Foreskin keratinocyte (primary cell): ENCODE measurements around the genes NKG7, ZNF350, ZNF615, ZNF766 and ZNF480.

DNA sequence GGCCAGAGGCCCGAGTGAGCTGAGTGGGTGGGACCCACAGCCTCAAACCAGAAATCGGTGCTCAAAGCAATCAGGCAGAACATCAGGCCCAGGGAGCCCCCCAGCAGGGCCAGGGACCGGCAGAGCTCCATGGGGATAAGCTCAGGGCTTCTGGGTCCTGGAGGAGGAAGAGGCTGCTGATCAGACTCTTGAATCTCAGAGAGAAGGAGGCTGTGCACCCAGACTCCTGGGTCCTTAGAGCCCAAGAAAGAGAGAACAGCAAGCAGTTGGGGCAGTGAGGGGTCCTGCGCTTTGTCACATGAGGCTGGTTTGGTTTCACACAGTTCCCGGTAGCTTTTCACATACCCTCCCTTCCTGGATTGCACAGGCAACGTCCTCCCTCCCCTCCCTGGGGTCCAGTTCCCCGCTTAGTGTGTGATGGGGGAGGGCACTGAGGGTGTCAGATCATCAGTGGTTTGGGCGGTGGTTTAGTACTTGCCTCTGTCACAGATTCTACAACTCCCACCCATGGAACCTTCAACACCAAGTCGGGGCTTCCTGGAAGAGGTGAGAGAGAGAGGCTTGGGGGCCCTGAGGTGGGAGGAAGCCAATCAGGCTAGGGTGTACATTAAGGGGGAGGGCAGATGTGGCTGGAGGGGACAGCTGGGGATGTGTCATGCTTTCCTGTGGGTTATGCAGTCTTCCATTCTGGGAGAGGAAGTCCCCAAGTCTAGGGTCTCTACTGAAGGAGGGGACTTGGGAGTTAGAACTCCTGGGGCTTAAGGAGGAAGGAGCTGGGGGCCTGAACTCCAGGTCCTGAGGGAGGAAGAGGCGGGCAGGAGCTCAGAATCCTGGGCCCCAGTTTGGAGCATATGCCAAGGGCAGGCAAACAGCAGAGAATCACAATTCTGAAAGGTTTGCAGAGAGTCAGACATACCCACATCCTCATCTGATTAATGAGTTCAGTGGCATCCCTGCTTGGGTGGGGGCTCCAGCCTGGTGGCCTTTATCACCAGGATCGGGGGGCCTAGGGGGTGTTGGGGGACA is at the start of gene NKG7:
NKG7 (minus strand) TSS at position 250 of the 1,026 bp plus-strand sequence.
- RAMPAGE, total RNA, result no peak

GRCh38 chr19:51441446-51442084 is 16.7 kb downstream of the SIGLEC8 start:
- RAMPAGE, total RNA, result no peak

DNA sequence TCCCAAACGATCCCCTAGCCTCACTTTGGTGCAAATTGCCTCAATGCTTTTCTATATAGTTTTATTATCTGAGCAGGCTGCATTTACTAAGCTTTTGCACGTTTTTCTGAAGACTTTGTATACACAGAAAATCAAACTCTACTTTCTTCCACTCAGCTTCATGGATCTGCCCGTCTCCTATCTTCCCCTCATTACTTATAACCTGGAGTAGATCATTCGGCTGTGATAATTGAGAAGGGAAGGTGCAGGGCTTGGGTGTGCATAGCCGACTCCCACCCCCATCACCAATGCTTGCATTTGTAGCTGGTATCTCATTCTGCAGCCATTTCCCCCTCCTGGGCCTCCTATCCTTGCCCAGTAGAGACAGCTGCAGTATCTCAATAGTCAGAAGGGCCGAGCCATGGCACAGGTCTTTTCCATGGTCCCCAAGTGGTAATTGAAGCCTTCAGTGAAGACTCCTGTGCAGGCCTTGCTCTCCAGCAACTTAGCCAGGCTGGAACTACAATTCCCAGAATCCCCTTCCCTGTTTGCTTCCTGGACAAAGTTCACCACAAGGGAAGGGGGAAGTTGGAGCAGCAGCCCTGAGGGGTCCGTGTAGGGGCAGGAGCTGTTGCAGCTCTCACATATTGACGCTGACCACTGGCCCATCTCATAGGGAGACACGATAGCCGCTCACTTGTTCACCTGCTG is 2.0 kb upstream of the SIGLEC8 start:
- RAMPAGE, total RNA, result no peak

- RAMPAGE, total RNA, result no peak
Observed at GRCh38 chr19:51461589-51462042, 3.4 kb upstream of the SIGLEC8 start.

DNA sequence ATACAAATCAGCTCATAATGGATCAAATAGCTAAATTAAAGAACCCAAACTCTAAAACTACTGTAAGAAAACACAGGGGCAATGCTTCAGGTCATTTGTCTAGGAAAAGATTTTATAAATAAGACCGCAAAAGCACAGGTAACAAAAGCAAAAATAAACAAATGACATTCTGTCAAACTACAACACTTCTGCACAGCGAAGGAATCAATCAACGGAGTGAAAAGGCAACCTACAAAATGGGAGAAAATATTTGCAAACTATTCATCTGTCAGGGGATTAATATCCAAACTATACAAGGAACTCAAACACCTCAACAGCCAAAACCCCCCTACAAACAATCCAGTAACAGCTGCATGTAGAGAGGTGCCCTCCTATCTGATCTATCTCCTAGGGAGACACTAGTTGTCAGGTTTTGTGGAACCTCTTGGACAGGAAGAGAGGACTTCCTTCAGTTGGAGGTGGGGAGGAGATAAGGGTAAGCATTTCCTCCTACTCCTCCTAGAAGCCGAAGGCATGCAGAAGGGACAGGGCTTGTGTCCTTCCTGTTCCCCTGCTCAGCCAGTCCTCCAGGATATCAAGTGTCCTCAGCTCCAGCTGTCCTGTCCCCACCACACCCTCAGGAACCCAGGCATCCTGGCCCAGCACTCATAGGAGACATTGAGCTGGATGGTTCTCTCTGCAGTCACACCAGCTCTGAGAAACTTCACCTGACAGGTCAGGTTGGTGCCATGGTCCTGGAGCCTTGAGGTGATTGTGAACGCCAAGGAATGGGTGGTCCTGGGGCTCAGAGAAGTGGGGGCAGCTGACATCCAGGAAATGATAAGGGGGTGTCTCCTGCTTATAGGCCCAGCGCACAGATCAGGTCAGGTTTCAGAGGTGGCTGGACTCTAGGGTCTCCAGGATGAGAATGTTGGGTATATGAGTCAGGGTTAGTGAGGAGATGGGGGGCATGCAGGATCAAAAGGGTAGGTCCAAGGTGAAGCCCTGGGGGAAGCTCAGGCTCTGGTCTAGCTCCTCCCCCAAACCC is 9.8 kb upstream of the SIGLEC8 start:
- RAMPAGE, total RNA, result no peak

- RAMPAGE, total RNA, result no peak
Observed at GRCh38 chr19:51473195-51473638, 15.0 kb upstream of the SIGLEC8 start.

GRCh38 chr19:51474516-51475334 is 16.5 kb upstream of the SIGLEC8 start:
- RAMPAGE, total RNA, result no peak

GRCh38 chr19:51601130-51601699 is 29.0 kb downstream of the SIGLEC5 start:
- RAMPAGE, total RNA, result no peak

DNA sequence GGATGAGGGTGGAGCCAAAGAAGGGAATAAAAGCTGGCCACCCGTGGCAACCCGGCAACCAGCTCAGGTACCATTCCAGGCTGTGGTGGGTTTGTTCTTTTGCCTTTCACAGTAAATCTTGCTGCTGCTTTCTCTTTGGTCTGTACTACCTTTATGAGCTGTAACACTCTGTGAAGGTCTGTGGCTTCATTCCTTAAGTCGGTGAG is 16.6 kb upstream of the SPACA6 start:
- RAMPAGE, total RNA, result no peak

- RAMPAGE, total RNA, result no peak
Observed at GRCh38 chr19:51797533-51797869, 2.5 kb downstream of the FPR3 start.

DNA sequence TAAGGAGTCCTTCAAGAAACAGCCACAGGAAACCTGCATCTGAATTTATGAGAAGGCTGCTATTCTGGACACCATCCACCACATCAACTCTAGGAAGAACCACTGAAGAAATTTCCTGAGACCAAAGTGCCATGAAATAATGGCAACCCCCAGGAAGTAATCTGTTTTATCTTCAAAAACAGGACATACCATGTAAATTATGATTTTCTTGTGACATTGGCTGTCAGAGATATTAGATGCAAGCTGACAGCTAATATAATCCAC is 12.9 kb downstream of the ZNF350 start:
- RAMPAGE, total RNA, result no peak

GRCh38 chr19:51986090-51987221 is at the start of gene ZNF350:
ZNF350 (minus strand) TSS chr19:51986840.
- RAMPAGE, total RNA, result no peak

DNA sequence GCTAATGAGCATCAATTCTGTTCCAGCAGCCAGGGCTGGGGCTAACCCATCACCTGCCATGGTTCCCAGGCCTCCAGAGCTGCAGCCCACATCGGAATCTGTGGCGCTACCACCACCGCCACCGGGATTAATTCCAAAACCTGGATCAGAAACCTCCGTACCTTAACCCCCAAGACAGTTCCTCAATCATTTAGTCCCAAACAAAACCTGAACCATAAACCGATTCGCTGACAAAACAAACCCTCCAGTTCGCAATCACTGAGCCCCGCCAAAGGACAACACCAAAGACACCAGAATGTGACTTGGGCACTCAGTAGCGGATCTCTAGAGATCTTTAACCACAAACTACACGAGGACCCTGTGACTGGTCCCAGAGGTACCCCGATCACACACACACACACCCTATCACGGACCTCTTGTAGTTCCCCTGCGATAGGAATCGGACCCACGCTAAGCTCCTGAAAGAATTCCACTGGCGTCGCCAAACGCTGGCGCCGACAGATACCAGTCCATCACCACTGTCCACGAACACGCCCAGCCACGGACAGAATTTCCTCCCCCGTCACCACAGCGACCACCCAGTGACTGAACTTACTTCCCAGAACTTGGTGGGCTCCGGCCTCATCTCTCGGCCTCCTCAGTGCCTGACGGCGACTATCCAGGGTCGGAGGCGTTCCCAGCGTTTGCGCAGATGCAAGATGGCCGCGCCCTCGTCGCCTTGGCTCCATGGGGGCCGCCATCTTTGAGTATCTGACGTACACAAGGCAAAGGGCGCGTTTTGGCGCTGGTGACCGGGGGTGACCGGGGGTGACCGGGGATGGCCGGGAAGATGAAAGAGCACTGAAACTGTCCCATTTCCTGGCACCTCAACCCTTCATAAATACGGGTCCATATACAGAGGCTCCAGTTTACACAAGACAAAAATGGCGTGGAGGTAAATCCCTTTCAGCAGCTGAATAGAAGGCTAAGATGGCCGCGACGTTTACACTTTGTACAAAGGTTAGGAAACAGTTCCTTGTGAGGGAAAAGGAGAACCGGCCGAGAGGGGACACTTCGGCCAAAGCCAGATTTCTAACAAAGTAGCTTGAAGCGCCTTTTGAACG is at the start of gene ZNF615:
ZNF615 (minus strand) TSS at position 666 of the 1,103 bp plus-strand sequence.
- RAMPAGE, total RNA, result start-site peak on the minus strand centred at position 676 of the sequence, 74 bp wide, 22 and 11 reads in 2 replicates

DNA sequence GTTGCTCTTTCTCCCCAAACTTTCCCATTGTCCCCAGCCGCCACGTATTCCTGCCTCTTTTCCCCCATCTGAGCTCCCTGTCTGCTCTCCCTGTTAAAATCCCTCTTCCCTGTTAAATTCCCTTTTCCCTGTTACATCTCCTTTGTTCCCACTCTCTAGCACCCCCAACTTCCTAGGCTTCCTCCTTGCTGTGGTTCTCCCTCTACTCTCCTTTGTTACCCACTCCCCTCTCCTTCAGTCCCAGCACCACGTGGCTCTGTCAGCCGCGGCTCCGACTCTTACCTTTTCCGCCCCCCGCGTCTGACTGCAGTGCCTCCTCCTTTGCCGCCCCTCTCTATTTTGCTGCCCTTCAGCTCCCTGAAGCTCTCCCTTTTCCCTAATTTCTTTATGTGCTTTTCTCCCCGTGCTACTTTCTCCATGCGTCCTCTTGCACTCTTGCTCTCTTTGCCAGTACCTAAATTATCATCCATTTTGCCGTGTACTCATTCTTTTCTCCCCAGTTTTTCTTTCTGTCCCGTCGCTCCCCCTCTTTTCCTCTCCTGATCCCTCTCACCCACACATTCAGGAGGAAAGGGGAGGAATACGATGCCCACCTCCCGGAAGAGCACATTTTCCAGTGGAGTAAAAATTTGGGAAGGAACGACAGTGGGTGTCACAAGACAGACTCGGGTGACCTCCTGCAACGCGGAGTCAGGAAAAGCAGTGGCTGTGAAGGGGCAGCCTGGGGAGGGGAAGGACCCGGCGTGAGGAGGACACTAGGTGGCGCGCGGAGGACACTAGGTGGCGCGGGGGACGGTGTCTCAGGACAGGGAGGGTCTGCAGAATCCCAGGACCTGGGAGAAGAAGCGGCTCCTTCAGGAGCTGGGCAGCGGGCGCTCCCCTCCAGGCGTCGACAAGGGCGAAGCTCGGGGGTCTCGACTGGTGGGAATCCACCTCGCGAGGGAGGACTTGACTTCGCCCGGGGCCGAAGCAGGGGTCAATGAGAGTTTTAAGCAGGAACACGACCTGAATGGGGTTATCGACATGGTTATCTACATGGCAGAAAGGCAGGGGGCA is 788 bp downstream of the ZNF616 start:
- RAMPAGE, total RNA, result no peak

DNA sequence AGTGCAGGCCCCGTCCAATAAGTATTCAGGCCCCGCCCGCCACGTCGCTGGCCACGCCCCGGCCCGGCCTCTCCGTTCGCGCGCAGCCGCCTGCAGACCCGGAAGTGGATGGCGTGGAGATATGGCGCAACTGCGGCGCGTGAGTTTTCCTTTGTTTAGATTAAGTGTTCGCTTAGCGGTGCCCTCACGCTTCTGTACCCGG is at the start of gene ZNF766:
ZNF766 (plus strand) TSS at position 95 of the 202 bp plus-strand sequence.
- RAMPAGE, total RNA, result no peak

GRCh38 chr19:52269695-52270855 is 688 bp downstream of the ZNF766 start:
- RAMPAGE, total RNA, result no peak

GRCh38 chr19:52277565-52277984 is 8.2 kb downstream of the ZNF766 start:
- RAMPAGE, total RNA, result no peak

- RAMPAGE, total RNA, result start-site peak on the plus strand at chr19:52297144-52297198, 35 and 39 reads in 2 replicates
Observed at GRCh38 chr19:52297093-52297388, at the start of gene ZNF480. ZNF480 (plus strand) TSS chr19:52297169.

DNA sequence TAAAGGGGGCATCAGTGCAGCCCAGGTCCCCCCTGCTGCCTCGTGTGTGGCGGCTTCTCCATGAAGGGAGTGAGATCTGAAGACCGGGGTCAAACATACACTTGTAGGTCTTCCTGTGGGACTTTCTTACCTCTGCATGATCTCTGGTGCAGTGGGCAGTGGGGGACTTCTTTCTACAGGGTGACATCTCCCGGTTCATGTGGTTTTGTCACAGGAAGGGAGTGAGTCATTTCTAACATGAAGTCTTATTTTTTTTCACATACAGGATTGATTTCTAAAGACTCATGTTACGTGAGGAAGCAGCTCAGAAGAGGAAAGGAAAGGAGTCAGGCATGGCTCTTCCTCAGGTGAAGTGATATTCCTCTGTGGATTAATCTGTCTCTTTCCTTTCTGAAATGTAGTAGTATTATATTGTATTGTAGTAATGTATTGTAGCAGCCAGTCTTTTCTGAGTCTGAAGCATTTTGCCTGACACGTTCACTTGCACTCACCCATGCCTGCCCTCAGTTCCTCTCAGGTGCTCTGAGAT is 15.6 kb downstream of the ZNF808 start:
- RAMPAGE, total RNA, result no peak

DNA sequence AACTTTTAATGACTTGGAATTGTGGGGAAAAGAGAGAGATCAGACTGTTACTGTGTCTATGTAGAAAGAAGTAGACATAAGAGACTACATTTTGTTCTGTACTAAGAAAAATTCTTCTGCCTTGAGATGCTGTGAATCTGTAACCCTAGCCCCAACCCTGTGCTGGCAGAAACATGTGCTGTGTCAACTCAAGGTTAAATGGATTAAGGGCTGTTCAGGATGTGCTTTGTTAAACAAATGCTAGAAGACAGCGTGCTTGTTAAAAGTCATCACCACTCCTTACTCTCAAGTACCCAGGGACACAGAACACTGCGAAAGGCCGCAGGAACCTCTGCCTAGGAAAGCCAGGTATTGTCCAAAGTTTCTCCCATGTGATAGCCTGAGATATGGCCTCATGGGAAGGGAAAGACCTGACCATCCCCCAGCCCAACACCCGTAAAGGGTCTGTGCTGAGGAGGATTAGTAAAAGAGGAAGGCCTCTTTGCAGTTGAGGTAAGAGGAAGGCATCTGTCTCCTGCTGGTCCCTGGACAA is 11.3 kb upstream of the ZNF701 start:
- RAMPAGE, total RNA, result no peak